Pericardium (tissue), 1 donor: ENCODE data around the gene C2CD2L.

- RRBS: no CpG with 5 or more reads among the region's 4 CpGs
Observed at GRCh38 chr11:118914994-118915500, 10.7 kb downstream of the BCL9L start.

DNA sequence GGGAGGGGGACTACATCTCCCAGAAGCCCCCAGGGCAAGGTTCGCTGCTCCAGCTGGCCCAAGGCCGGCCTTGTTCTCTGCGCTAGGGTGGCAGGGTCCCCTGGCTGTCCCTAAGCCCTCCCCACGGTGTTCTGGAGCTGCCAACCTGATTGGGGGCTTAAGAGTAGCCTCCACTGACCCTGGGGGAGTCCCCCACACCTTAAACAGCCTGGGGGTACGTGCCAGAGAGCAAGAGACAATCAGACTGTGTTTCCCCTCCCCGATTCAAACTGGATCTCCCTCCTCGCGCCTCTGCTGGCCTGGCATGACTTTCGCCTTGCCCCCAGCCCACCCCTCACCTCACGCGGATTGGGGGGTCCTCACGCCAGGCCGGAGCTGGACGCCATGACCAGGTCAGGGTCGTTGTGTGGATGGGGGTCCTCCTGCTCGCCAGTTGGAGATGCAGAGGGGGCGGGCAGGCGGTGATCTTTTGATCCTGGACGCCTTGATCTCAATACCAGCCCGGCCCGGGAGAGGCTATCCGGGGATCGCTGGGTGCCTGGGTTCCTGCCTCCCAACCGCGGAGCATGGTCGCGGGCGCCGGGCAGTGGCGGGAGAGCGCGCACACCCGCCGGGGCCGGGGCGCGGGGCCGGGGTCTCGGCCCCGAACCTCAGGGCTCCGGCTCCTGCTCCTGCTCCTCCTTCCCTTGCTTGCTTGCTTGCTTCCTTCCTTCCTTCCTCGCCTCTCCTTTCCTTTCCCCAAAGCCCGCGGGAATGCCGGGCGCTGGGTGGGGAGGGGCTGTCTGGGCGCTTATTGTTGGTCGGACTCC, 622 bp downstream of the BCL9L start:
- RRBS: 2% methylated on average over 8 of the region's 48 CpGs

GRCh38 chr11:119049646-119049895, 7.4 kb downstream of the HYOU1 start:
- RRBS: no CpG with 5 or more reads among the region's 1 CpG

- RRBS: no CpG with 5 or more reads among the region's 11 CpGs
Observed at GRCh38 chr11:119078920-119079492, 5.7 kb upstream of the HMBS start.

- RRBS: 0% methylated on average over 1 of the region's 6 CpGs
Observed at GRCh38 chr11:119093376-119093878, 1.8 kb downstream of the H2AX start.

DNA sequence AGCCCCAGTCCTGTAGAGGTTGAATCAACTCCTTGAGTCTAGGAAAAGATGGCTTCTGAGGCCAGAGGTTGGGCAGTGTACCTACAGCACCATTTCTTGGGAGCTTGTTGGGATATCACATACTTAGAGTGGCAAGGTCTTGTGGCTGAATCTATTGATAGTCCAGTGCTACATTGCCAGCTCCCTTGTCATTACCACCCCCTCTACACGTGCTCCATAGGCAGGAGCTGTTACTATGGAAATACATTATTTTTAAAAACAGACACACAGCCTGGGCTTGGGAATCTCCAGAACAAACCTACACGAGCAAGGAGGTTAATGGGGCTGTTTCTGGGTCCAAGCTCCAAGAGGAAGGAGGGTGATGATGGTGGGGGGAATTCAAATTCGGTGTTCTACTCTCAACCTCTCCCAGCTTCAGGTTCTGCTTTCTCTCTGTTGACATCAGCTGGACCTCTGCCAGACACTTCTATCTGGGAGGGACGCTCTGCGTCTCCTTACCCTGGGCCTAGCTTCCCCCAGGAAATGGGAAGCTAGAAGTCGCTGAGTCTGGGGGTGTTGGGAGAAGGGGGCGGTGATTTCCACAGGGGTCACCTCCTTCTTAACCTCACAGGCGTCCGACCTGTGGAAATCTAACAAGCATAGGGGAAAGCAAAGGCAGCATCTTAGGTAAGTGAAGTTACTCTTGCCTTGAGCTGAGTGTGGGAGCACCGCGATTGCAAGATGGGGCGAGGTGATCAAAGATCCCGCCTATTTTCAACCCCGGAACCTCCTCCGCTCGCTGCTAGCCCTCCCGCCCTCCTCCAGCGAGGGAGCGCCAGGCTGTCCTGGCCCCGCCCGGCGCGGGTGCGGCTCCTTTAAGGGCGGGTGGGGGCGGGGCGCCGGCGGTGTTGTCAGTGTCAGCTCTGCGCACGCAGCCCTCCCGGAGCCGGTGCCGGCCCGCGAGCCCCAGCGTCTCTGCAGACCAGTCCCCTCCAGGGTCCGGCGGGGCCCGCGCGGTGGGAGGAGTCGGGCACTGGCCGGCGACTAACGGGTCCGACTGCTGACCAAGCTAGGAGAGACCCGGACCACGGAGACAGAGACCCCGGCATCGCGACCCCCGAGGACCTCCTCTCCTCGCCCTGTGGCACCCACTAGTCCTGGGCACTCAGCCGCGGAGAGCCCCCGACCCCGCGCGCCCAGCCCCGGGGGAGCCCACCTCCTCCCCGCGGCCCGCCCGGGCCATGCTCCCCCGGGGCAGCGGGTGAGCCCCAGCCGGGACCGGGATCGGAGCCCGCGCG, at the start of gene C2CD2L:
C2CD2L (plus strand) TSS at position 884 of the 1,277 bp plus-strand sequence.
- RRBS: 2% methylated on average over 46 of the region's 73 CpGs

GRCh38 chr11:119115905-119116294, 5.5 kb upstream of the HINFP start:
- RRBS: 23% methylated on average over 6 of the region's 18 CpGs

DNA sequence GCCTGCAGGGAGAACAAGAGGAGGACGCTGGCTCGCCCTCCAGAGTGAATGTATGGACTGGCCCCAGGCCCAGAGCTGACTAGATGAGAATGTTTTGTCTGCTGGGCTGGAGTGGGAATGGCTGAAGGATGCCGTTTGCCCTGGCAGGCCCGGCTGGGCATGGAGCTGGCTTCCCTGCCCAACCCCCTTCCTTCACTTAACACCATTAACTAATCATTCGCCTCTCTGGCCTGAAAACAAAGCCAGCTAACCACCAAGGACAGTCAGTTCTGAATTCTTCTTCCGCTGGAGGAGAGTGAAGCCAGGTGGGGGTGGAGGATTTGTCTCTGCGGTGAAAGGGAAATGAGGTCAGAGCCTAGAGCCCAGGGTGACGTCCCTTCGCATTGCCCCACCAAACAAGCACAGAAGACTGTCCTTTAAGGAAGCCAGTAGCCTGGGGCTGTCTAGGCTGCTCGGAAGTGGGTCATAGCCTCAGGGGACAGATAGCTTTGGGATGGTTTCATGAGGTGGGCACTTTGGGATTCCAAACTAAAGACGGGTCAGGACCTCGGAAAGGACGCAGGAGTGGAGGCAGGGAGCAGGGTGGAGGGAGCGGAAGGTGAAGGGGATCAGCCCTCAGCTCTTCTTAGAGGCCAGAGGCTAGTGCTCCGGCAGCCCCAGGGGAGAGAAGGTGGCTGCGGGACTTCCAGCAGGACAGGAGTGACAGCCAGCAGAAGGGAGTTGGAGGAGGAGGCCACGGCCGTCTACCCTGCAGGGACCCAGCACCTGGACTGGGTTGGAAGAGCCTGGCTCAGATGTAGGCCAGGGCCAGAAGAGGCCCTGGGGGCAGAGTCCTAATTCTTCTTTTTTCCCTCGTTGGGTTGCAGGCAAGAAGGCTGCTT, 1.9 kb upstream of the MCAM start:
- RRBS: no CpG with 5 or more reads among the region's 19 CpGs

DNA sequence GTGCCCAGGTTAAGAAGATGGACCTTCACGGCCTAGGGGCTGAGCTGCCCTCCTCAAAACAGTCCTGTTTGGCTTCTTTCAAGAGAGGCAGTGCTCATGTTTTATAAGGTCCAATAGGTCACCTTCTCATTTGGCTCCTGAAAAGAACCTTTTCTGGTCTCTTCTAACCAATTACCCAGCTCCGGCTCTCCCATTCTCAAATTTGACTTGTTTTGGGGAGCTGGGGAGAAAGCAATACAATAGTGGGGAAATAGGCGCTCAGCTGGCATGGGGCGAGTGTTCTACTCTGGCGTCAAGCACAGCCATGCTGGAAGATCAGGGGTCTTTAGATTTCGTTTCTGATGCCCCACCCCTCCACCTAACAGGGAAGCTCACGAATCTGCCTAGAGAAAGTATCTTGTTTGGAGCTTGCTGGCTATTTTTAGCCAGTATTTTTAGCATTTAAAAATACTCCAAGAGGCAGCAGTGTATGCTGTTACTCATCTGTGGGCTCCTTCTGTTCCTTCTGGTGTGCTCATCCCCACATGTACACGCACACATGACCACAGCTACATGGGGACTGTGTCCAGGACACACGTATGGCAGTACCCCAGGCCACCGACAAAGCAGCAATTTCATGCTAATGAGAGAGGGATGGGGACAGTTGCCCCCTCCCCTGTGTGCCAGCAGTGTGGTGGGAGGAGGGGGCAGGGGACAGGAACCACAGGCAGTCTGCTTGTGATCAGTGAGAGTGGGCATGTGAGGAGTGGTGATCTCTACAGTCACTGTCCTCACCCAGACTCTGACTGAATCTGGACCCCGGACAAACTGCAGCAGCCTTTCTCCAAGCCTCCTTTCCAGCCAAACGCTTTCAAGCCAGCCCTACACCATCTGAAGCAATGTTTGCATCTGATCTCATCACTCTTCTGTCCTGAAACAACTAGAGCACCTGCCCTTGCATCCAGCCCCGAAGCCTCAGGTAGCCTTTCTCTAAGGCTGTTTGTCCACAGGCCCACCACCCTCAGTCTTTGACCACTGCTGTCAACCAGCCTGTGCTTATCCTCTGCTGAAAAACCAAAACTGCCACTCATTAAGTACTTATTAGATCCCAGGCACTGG, 16.4 kb downstream of the USP2 start:
- RRBS: no CpG with 5 or more reads among the region's 13 CpGs

DNA sequence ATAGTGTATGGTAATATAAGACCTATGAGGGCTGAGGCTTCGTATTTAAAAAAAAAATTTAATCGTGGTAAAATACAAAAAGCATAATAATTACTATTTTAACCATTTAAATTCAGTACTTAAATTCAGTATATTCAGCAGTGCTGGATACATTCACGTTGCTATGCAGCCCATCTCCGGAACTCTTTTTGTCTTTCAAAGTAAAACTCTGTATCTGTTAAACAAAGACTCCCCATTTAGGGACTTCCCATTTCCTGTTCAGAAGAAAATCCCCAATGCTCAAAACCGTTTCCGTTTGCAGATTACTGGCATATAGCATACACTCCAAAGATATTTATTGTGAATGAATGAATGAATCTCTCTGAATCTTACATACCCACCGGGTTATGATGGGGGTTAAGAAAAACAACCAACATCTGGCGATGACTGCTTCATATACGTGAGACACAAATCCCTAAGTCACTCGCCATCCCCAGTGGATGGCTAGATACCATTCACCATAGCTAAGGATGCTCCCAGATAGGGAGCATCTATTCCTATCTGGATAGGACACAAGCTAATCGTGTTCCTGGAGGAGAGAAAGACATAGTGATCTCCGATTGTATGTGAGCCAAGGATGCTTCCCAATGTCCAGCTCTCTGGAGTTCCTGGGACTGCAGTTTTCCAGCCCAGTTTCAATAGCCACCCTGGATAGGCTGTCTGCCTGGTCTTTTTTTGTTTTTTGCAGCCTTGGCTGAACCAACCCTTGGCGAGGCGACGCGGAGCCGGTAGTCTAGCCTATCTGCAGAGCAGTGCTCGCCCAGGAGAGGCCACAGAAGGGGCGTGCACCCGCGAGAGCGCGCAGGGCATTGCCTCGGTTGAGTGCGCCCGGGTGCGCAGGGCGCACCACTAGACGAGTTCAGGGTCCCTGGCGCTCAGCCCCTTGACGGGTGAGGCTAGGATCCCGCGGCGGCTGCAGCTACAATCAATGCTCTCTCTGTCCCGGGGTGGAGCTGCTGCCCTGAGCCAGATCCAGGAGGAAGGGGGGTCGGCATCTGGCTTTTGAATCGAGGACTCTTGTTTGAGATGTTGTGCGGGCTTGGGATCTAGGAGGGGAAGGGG, 1.4 kb downstream of the THY1 start:
- RRBS: 8% methylated on average over 12 of the region's 38 CpGs

GRCh38 chr11:119664866-119665441, 64.0 kb downstream of the NECTIN1 start:
- RRBS: 91% methylated on average over 12 of the region's 37 CpGs

GRCh38 chr11:119720188-119720695, 8.8 kb downstream of the NECTIN1 start:
- RRBS: no CpG with 5 or more reads among the region's 16 CpGs

DNA sequence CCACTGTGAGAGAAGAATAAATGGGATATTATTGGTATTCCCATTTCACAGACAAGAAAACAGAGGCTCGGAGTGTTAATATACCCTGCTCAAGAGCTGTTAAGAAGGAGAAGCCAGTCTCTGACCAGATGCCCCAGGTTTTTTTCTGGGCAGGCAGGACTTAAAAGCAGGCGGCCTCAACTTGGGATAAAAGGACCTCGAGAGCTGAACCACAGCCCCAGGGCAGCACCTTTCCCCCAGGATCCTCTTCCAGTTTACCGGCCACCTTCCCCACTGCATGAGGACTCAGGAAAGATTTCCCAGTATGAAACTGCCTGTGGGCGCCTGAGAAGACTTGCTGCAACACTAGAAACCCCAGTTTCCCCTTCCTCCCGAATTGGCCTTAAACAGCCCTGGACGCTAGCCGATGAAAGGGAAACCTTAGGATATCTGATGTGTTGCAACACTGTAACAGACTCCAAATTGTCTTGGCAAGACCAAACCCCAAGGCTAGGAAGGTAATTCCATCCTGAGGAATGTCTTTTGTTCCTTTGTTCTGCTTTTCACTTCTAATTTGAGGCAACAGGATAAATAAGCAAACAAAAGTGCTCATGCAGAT, 173.6 kb downstream of the TRIM29 start:
- RRBS: no CpG with 5 or more reads among the region's 8 CpGs

DNA sequence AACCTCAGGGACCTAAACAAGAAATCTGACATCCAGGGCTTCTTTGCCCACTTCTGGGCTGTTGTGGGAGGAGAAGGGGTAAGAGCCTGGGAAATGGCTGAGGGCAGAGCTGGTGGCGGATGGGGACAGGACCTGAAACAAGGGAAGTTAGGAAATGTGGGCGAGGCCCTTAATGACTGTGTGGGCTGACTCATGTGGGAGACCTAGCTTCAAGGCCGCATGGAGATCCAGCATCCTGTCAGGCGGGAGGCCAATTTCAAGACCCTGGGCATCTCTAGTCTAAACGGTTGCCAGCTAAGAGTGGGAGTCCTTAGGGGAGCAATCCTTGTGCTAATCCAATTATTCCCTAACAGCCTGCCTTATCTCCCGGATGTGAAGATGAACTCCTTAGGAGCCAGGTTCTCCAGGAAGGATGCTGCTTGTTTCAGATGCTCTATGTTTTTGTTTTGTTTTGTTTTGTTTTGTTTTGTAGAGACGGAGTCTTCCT, 2.0 kb upstream of the OAF start:
- RRBS: no CpG with 5 or more reads among the region's 7 CpGs

DNA sequence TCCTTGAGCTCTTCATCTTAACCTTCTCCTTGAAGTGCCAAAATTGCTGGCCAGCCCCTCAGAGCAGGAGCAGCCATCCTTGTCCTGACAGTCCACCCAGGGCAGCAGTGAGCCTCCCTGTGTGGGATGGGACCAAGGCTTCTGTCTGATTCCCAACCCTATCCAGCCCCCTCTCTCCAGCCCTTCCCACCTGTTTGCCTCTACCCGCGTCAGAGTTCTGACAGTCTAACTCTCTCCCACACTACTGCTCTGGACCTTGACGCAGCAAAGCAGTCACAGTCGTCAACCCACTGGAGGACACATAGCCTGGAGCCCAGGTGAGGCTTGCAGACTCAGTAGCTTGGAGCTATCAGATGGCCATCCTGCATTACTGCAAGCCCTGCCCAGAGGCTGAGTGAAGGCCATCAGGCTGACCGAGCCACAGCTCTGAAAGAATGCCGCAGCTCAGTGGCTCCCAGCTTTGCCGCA, 3.7 kb downstream of the OAF start:
- RRBS: no CpG with 5 or more reads among the region's 7 CpGs

GRCh38 chr11:120224777-120225894, 14.3 kb downstream of the OAF start:
- RRBS: 18% methylated on average over 8 of the region's 23 CpGs

DNA sequence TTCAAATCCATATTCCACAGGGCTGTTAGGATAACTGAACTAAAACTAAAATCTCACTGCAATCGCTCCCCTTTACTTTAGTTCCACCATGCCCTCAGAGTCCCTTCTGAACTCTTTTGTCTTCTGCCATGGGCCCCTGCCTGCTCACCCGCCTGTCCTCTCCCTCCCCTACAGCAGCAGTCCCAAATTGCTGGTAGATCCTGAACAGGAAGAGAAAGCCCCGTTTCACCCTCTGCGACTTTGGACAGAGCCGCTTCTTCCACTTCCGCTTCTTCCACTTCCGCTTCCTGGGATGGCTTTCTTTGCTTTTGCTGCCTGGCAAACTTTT, 35.7 kb upstream of the TLCD5 start:
- RRBS: no CpG with 5 or more reads among the region's 7 CpGs

GRCh38 chr11:120409763-120410540, 73.7 kb downstream of the ARHGEF12 start:
- RRBS: no CpG with 5 or more reads among the region's 6 CpGs

GRCh38 chr11:120447825-120448578, 63.5 kb upstream of the GRIK4 start:
- RRBS: no CpG with 5 or more reads among the region's 4 CpGs

GRCh38 chr11:120460445-120460784, 51.1 kb upstream of the GRIK4 start:
- RRBS: no CpG with 5 or more reads among the region's 4 CpGs